ENCODE measurements around a stretch of chr2.

- PRO-cap, result bidirectional peak, plus-strand start at chr2:64143377, minus-strand start at chr2:64143154
These were observed 1.3 kb downstream of the PELI1 start for GRCh38 chr2:64142923-64143235.

DNA sequence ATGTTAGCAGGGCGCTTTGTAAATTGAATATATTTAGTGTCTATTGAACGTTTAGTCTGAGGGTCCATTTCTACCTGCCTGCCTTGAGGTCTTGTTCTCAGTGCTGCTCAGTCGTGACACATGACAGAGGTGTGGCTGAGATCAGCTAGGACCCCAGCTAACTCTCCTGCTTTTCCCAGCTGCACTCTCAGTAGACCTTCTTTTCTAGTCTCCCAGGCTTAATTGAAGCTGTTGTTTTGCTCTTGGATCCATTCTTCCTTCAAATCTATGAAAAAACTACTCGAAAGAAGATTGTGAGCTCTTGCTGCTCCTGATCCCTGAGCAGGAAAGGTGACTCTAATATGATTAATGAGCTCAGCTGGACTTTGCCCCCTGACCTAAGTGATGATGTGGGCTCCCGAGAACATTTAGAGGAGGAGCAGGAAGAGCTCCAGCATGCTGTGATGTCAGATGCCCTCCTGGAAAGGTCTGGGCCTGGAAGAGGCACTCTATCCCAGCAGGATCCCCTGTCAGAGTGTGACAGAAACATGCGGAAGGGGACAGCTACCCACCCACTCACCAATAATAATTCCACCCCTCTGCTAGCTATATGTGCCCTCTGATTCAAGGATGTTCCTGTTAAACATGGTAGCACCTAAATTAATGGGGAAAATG lies 117.8 kb upstream of the PELI1 start:
- PRO-cap, result unidirectional peak, plus-strand start at position 522 of the sequence

GRCh38 chr2:64275347-64275787 lies 131.1 kb upstream of the PELI1 start:
- PRO-cap, result no peak

DNA sequence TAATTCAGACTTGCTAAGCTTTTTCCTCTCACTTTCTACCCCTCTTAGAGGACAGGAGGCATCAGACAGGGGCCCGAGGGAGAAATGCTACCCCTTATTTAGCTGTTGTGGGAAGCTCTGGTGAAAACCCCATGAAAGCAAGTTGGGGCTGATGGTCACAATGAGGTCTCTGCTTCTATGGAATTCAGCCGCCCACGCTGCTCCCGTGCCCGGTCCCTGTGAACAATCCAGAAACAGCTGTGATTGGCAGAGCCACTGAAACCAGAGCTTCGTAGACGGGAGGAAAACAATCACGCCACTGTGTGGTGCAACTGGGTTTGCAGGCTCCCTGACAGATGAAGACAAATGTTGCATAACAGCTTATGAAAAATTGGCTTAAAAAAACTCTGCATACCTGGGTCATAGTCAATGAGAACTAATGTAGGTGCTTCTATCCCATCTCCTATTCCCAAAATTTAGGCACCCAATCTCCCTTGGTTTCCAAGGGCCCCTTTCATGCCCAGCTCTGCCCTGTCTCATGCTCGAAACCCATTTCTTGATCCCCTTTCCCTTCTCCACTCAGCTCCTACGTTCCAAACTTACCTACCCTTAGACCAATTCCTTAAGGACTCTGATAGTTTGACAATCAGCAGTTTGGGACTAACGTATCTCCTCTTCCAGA lies 141.6 kb upstream of the LGALSL start:
- PRO-cap, result bidirectional peak, plus-strand start at position 392 of the sequence, minus-strand start at position 177 of the sequence

DNA sequence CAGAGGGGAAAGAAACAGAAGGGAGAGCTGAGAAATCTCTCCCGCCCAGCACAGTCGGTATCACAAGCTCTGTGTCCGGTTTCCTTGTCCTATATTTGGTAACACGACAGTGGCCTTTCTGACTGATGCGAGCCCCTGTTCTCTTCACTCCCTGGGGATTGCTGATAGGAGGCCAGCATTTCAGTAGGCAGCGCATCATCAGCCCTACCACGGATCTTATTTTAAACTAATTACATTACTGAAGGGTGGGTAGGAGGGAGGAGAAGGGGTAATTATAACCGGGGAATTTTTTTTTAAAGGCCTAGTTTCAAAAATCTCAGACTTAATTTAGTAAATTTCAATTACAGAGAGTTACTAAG lies 125.6 kb upstream of the LGALSL start:
- PRO-cap, result no peak

DNA sequence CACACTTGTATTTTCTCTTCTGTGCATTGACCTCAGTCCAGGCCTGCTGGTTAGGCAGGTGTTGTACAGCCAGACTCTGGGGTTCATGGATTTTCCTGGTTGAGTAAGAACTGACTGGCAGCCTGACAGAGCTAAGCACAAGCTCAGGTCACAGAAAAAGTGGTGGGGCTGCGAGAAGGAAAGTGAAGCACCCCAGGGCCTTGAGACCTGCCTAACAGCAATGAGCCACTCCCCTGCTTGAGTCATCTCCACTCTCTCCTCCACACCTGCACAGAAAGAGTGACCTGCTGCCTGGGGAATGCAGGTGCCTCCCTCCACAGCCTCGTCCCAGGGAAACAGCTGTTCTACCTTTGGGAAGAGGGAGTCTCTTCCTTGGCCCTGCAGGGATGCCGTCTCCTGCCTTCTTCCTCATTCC lies 91.4 kb upstream of the LGALSL start:
- PRO-cap, result no peak

- PRO-cap, result no peak
These were observed 4.8 kb downstream of the LGALSL start for GRCh38 chr2:64458612-64459231.

DNA sequence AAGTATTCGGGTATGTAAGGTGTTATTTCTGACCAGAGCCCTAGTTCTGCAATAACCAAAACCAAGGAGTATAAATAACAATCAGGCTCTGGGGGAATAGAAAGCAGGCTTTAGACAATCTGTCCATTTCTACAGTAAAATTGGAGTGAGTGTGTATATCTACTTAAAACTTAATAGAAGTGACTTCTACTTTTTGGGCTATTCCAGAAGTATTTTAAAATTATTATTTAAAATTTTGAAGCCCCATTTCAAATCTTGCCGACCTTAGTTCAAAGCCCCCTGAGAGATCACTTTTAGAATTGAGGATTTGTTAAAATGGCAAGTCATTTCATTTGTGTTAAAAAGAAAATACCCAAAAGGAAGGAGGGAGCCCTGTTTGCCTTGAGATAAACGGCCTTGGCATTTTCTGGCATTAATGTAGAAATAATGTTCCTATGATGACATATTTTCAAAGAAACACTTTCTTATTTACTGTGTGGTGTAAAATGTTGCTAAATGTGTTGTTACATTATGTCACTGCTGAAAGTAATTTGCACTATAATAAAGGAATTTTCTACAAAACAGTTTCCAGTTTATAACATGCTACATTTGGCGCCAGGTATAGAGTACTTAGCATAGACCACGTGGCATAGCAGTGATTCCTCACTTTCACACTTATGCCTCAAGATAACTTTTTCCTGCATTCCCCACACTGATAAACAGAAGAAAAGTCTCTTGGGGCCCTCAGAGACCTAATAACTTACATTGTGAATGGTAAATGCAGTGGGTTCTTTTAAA lies 7.0 kb downstream of the LGALSL start:
- PRO-cap, result no peak

DNA sequence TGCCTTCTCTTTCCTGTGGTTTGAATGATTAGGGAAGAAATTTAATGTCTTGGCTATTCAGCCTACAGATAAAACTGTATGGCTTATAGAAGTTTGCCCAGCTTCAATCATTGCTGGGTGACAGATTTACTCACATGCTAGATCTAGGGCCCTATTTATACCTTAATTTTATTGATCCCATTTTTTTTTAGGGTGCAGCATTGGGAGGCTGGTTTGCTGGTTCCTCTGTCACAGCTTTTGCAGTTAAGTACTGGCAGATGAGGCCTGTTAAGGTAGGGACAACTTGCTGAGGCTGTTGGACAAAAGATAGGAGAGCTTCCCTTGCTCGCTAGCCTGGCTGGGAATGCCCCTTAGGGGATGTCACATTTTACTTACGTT lies 8.1 kb downstream of the LGALSL start:
- PRO-cap, result no peak

DNA sequence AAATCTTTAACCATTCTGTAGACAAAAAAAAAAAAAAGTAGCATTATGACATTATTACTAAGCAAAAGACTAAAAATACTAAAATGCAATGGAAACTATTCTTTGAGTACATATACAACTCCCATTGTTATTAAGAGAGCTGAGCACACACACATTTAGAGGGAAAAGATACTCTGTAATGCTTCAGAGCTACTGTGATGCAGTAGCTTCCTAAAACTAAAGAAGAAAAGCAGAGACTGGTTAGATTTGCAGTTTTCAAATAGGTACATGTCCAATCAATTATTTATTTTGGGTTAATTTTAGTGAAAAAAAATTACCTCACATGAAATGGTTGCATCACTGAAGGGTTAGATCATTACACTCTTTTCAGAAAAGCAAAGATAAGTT lies 25.0 kb upstream of the SERTAD2 start:
- PRO-cap, result no peak

DNA sequence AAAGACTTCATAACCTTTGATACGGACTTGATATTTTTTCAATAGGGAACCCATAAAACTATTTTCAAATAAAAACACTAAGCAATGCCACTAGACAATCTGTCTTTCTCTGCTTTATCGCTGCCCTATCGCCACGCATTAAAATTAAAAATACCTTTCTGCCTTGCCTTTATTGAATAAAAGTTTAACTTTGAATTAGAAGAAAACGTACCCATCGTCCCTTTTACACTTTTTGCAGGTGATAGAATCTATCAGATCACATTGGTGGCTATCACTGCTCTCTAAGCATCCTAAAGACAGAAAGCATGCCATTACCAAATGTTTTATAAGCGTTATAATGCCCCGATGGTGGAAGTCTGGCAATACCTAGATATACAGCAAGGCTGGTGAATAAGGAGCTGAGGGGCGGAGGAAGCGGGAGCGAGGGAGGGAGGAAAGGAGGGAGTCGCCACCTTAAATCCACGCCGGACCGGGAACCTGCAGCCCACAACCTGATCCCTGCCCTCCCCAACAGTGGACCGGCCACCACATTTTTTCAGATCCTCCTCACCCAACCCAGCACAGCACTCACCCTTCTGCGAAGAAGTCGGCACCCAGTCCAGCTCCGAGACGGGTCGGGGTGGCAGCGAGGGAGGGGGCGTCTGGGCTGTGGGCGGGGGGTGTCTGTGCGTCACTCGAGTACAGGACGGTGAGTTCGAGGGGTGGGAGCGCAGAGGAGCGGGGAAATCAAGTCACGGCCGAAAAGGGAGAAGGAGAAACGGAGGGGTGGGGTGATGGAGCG lies 96.2 kb upstream of the SERTAD2 start:
- PRO-cap, result bidirectional peak, plus-strand start at position 691 of the sequence, minus-strand start at position 358 of the sequence

GRCh38 chr2:64766586-64767564 lies 113.2 kb upstream of the SERTAD2 start:
- PRO-cap, result unidirectional peak, plus-strand start at chr2:64766775; unidirectional peak, minus-strand start at chr2:64767231

DNA sequence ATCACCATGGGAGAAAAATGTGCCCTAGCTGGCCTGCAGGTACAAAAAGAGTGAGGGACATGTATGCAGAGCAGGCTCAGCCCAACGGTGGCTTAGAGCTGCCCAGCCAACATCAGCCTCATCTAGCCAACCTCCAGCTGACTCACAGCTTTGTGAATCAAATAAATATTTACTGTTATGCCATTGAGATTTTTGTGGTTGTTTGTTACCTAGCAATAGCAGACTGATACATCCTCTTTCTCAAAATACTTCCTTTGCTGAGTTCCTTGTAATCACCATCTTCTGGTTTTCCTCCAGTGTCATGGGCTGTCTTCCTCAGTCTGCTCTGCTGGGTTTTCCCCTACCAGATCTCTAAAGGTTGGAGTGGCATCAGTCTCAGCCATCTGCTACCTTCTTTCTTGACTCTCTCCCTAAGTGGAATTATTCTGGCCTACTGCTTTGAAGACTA lies 126.6 kb upstream of the SLC1A4 start:
- PRO-cap, result no peak

DNA sequence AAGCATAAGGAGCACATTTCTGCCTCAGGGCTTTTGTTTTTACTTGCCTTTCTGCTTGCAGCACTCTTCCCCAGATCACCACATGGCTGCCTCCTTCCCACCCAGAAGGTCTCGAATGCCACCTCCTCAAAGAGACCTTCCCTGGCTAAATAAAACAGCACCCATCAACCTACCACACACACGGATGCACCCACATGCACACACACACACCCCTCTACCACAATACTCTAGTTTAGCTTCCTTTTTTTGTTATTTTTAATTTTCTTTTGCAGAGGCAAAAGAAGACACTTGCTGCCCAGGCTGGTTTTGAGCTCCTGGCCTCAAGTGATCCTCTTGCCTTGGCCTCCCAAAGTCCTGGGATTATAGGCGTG lies 125.7 kb upstream of the SLC1A4 start:
- PRO-cap, result no peak

DNA sequence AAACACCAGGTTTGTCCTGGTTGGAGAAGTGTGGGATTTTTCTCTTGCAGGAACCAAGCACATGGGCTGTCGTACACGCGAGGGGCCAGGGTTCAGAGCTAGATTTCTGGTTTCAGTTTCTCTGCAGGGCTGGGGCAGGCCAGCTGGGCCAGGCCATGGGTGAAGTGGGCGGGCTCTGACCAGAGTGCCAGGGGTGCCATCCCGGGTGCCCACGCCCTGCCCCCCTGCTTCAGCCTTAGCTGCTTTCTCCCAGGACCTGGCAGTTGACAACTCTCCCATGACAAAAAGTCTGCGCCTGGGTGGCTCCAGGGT lies 51.3 kb upstream of the SLC1A4 start:
- PRO-cap, result no peak

GRCh38 chr2:65027697-65028179 lies 28.5 kb upstream of the CEP68 start:
- PRO-cap, result no peak

GRCh38 chr2:65071332-65072185 lies 15.3 kb downstream of the CEP68 start:
- PRO-cap, result no peak

DNA sequence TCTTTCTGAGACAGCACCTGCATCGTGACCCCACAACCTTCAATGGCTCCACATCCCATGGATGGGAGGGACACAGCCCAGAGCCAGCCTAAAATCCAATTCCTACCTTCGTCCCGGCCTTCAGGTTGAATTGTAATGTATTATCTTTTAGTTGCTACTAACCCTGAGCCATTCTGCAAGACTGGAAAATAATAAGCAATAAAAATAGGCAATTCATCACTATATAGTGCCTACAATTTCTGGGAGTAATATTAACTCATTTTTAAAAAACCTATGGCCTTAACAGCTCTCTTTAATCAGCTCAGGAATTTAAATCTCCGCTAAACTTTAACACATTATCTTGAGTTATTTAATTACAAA lies 1.1 kb upstream of the RAB1A start:
- PRO-cap, result no peak

GRCh38 chr2:65204548-65204876 lies 23.1 kb upstream of the ACTR2 start:
- PRO-cap, result no peak

- PRO-cap, result no peak
These were observed 56.5 kb downstream of the SPRED2 start for GRCh38 chr2:65375884-65376337.